UCH-1 (cell line): Measurements from ENCODE around the gene WNT8B.

DNA sequence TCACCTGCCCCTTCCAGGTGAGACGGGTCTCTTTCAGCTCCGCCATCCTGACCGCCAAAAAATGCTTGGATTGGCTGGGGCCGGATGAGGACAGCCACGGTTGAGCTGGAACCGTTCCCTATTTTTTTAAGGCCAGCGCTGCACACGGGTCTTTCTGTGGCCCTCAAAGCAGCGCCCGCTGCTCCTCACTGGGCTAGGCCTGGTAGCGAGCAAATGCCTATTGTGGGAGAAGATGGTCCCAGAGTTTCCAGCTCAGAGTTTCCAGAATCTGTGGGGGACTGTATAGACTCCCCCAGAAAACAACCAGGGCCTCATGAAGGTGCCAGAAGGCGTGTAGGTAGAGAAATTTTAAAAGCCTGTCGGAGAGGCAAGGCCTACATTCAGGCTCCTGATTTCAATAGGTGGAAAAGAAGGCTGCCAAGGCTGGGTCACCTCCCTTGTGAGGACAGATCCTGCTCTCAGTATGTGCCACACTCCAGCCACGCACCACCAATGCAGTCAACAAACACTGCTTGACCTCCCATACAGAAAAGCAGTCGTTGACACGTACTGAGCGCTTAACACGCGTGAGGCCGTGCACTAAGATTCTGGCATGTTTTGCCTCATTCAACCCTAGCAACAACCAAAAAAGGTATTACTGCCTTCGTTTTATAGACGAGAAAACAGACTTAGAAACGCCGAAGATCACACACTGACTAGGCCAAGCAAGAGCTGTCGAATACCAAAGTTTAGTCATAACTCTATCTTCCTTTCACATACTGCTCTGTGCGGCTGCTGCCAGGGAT, 1.1 kb upstream of the NKX2-3 start:
- RRBS, result no CpG with 5 or more reads among the region's 26 CpGs

- RRBS, result 6% methylated on average over 10 of the region's 27 CpGs
Observed at GRCh38 chr10:99659617-99660515, 557 bp downstream of the ENTPD7 start.

DNA sequence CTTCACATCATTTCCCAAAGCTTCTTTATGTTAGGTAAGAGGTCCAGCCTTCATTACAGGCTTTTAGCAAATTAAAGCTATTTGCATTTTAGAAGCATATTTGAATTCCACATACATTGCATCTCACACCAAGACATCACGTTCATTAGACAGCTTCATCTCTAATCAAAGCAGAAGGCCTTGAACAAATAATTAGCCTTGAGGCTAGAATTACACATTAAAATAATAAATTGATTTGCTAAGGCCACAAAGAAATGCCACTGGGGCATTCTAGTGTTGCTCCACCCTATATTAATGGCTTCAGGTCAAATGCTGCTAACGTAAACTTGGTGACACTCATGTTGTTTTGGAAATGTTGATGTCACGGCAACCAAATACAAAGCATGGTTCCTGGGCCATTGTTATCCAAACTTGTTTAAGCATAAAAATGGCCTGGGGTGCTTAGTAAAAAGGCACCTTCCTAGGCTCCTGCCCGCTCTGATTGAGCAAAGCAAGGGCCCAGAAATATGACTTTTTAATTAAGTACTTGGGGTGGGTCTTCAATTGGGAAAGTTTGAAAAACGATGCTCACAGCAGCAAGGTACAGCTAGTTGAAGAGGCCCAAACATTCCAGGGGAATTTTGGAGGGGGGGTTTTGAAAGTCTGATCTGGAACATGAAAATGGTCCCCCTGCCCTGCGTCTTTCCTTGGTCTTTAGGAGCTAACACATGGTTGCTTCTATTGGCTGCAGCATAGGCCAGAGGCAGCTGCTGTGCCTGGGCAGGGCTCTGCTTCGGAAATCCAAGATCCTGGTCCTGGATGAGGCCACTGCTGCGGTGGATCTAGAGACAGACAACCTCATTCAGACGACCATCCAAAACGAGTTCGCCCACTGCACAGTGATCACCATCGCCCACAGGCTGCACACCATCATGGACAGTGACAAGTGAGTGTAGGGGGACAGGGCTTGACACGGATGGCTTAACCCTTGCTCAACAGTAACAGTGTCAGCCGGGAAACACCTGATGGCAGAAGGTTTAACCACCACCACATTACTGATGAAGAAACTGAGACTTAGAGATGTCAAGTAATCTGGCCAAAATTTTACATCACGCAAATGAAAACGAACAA, 67.8 kb downstream of the ABCC2 start:
- RRBS, result no CpG with 5 or more reads among the region's 16 CpGs

DNA sequence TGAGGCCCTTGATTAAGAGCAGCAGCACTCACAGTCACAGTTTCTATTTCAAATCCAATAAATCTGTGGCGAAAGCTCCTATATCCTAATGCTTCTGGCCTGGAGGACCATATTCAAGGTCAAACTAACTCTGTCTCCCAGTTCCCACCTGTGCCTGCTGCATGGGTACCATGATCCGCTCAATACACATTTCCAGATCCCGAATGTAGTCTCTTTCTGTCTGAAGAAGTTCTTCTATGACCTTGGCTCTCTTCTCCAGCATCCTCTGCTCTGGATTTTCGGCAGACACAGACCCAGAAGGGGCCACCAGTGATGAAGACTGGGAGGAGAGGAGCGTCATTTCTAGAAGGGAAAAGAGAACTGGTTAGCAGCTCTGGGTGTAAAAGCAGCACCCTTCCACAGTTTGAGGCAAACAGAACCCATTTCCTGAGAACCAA, 100.9 kb downstream of the DNMBP start:
- RRBS, result no CpG with 5 or more reads among the region's 5 CpGs

- RRBS, result no CpG with 5 or more reads among the region's 6 CpGs
Observed at GRCh38 chr10:100100613-100101243, 19.1 kb upstream of the CPN1 start.

DNA sequence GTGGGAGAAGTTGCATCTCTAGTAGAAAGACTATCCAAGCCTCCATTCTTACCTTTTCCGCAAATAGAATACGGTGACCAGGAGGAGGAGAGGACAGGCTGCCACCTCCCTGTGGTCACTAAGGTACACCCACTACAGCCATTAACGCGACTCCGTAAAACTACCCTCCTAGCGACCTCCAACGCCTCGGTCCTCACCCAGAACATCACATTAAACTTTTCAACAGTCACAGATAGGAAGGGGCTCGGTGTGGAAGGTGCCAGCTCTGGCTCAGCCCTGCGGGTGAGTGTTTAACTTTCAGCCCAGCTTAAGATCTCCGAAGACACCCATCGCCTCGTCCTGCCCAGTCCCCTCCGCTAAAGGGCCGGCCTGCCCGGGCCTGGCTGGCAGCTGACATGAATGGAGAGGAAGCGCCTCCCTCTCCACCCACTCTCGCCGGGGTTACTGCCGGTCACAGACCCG, 25.9 kb downstream of the SCD start:
- RRBS, result 8% methylated on average over 5 of the region's 21 CpGs

DNA sequence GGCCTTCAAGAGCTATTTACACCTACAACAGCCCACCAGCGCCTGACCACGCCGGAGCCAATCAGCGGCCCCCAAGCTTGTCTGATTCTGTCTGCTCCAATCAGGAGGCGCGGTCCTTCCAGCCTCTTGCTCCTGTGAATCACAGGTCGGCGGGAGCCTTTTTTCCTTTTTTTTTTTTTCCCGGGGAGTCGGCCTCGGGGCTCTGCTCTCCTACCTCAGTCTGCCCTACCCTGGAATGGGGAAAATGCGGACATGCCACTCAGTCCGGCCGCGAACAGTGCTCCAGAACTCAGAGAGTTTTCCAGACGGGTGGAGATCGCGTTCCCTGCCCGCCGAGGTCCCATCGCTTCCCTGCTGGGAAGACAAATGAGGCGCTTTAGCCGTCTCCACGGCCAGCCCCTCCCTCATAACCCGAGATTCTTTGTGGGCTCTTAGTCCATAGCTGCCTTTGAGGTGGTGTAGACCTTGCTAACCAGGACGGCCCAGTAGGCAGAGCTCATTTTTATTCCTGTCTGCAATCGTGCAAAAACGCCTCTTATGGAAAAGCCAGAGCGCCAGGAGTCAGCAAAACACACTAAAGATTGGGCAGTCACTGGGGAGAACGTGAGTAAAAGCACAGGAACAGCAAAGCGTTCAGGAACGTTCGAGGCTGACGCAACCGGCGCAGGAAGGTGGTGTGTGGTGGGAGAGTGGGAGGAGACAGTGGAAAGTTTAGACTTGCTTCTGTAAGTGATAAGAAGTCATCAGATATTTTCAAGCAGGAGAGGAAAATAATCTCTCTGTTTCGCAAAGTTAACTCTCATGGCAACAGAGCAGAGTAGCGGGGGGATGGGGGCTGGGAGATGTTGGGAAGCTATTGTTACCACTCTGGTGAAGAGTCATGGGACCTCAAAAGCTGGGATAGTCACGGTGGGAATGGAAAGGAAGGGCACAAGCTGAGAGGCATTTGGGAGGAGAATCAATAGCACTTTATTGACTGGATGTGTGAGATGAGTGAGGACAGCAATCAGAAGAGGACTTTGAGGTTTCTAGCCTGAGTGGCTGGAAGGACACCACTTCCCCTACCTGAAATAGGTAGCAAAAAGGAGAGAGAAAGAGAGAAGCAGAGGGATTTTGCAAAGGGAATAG, 26.7 kb downstream of the SCD start:
- RRBS, result 7% methylated on average over 8 of the region's 39 CpGs

DNA sequence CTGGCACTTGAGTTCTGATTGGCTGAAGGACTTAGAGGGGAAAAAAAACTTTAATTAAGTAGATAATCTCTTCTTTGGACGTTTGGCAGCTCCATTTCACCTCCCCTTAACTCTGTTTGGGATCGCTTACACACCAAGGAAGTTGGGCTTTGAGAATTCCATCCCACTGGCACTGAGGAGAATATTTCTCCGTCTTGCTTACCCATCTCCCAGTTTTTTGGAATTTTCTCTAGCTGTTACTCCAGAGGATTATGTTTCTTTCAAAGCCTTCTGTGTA, at the start of gene WNT8B:
WNT8B (plus strand) TSS at position 92 of the 277 bp plus-strand sequence.
- RRBS, result no CpG with 5 or more reads among the region's 3 CpGs

DNA sequence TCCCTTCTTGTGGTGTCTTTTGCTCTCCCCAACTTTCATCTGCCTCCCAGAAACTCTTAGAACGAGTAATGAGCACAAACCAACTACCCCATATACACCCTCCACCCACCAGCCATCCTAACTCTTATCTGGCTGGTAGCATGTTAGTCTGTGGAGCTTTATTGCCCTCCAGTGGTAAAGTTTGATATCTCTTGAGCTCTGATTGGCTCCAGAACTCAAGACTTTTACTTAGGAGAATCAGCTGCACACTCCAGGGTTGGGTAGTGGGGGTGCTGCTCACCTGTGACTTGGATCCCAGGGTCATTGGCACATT, 11.0 kb downstream of the SEC31B start:
- RRBS, result no CpG with 5 or more reads among the region's 1 CpG

DNA sequence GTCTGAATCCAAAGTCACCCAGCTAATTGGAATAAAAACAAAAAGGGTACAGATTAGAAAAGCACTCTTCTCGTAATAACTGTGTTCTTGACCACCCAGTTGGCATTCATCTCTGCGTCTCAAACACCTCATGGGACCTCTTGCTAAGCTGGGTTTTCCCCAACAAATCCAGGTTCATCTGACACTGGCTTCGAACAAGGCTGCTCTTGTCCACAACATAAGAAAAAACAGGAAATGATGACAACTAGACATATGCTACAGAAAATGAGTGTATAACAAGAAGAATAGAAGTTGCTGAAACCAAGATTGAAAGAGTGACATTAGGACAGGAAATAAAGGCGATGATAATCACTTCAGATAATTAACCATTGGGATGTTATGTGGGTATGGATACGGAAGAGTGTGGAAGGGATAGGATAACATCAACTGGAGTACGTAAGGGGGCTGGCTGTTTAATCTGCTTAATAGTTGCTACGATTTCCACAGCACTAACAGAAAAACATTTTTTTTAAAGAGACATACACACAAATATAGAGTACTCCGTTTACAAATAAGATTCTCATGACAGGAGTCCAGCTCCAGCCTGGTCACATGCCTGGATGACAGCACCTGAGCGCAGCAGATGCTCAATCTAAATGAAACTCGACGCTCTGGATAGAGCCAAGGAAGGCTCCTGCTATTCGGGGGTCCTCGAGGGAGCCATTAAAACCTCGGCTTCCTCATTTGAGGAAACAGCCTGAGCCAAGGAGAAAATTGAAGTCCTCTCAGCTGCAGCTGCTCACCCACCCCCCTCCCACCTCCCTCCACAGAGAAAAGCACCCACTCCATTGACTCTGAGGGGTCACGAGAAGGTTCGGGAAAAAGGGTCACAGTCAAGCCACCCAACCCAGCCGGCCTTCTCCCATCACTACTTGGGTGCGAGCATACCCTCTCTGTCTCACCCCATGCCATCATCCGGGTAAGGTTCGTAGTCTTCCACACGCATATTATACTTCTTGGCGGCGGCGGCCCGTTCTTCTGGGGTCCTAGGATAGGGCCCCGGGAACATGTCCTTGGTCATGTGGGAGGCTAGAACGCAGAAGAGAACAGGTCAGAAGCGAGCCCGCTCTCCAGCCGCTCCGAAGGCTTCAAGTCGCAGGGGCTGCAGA, 858 bp downstream of the NDUFB8 start:
- RRBS, result 4% methylated on average over 8 of the region's 32 CpGs

DNA sequence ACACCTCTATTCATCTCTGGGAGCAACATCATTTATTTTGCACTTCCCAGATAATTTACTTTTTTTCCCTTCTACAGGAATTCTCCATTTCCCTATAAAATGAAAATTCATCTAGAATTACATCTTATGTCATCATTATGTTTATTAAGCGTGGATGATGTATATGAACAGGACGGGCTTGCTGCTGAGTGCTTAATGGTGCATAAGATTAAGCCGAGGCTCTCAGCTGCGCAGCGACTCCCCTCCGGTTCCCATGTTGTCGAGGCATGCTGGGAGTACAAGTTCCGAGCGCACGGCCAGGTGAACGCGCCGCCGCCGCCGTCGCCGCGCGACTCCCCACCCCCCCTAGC, 91.0 kb upstream of the PAX2 start:
- RRBS, result no CpG with 5 or more reads among the region's 20 CpGs

DNA sequence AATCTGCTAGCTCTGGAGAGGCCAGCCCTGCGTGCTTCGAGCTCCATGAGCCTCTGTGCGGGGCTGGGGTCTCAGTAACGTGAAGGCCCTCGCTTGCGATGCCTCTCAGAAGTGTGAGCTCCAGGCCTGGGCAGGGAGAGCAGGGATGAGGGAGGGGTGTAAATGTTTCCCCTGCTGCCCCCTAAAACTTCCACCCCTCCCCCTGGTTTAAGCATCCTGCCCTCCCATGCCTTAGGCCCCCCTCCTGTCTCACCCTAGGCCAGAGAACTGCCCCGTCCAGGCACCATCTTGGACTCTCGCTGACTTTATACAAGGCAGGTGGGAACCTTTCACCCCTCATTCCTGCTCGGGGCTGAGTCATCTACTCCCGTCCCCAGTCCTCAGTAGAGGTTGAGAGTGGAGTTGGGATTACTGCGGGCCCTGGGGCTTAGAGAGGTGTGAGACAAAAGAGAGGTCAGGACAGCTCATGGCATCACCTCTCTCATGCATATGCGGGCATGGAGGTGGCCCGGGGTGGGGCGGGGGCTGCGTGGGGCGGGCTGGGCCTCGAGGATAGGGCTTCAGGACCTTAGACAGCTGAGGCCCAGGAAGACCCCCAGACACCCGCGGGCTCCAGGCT, 561 bp downstream of the PDZD7 start:
- RRBS, result no CpG with 5 or more reads among the region's 19 CpGs

DNA sequence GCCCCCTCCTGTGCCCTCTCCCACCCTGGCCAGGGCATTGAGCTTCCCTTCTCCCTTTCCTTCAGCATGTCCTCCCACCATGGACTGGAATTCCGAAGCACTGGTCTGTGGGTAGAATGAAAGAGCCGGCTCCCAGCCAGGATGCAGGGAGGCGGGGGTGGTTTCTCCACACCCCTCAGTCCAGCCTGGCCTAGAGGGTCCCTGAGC, 32.1 kb downstream of the KAZALD1 start:
- RRBS, result no CpG with 5 or more reads among the region's 3 CpGs

DNA sequence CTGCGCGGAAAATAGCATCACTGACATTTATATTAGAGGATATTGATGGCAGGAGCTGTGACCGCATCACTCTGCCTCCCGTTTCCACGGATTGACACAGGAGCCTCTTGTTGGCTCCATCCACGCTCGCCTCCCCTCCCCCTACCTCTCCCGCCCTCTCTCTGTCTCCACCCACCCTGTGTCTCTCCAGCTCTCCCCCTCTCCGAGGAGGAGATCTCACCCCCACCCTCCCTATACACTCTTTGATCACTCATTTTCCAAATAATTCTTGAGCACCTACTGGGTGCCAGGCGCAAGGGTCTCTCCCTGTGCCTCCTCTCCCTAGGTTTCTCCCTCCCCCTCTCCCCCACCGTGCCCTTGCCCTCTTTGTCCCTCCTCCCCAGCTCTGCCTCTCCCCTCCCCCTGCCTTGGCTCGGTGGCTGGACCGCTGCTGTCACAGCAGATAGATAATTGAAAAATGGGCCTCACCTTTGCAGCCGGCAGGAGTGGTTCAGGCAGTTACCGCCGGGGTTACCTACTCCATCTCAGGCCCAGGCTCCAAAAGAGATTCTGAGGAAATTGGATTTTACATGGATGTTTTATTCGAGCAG, 61.0 kb upstream of the BTRC start:
- RRBS, result no CpG with 5 or more reads among the region's 17 CpGs

DNA sequence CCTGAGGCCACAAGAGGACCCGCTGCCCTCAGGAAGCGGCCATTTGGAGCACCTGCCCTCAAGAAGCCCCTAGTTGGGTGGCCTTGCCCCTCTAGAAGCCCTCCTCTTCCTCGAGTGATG, 262 bp upstream of the FBXW4 start:
- RRBS, result no CpG with 5 or more reads among the region's 3 CpGs

GRCh38 chr10:101816927-101817932, 1.0 kb downstream of the OGA start:
- RRBS, result no CpG with 5 or more reads among the region's 43 CpGs

DNA sequence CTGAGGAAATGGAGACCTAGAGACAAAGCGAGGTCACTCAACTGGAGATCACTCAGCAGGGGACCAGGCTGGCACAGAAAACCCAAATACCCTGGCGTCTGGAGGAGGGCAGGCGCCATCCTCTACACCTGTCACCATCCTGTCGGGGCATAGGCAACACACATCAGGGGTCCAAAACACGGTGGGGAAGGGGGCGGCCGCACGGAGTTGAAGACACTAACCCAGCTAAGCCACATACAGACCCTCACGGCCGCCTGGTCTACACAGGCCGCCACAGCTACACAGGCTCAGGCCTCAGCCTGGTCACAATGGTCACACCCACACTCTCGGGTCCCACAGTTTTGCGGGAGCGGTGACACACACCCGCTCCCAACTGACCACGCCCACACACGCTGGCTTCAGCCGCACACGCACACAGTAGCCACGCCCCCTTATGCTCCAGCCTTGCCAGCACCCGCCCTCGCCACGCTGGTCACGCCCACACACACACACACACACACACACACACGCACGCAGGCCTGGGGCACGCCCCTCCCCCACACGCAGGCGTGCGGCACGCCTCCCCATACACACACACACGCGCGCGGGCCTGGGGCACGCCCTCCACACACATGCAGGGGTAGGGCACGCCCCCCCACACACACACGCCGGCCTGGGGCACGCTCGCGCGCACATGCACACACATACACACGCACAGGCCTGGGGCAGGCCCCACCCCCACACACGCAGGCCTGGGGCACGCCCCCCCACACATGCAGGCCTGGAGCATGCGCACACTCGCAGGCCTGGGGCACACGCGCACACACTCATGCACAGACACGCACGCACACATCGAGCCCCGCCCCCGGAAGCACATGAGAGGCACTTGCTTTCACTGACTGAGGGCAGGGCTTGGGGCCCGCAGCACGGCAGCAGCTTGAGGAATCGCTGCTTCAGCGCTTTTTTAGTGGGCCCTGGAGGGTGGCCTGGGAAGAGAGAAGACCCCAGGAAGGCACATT, 12.3 kb upstream of the OGA start:
- RRBS, result no CpG with 5 or more reads among the region's 59 CpGs

DNA sequence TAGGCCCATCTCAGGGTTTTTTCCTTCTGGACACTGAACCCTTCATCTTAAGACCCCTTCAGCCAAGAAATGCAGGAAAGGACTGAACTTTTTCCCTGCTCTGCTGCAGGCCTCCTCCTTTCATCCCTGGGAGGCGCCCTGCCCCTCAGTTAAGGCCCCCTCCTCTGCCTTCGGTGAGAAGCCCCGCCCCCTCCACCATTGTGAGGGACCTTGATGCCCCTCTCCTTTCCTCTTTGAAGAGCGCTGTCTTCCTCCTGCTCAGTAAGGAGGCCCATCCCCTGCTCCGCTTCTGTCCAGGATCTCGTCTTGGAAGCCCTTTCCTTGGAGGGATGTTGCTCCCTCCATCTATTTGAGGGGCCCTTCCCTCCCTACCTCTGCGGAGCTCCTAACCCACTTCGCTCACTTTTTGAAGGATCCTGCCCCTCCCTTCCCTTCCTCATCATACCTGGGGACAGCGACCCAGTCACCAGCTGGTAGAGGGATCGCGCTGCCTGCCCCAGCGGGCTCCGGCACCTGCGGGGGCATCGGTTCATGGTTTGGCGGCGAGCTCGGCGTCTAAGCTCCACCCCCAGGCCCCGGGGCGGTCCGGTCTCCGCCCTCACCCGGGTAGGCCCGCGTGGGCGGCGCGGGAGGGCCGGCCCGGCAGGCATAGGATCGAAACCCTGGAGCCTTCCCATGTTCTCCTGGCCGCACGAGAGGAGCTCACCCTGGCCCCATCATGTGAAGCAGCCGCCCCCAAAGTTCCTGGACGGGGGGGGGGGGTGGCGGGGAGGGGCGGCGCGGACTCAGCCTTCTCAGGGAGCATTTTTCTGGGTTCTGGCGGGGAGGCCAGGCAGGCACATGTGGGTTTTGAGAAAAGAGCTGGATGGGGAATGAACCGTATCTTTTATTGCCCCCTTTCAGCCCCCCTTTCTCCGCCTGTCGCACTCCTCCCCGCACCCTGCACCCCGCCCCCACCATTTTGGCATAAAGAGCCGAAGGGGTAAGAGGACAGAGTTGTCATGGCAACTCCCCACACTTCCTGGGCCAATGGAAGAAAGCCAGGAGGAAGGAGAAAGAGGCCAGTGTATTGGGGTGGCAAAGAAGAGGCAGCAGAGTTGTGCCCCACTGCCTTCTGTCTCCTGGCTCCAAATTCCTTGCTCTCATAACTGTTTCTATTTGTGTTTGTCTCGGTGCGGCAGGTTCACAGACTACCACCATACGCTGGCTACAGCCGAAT, 3.9 kb downstream of the KCNIP2 start:
- RRBS, result 11% methylated on average over 8 of the region's 51 CpGs

DNA sequence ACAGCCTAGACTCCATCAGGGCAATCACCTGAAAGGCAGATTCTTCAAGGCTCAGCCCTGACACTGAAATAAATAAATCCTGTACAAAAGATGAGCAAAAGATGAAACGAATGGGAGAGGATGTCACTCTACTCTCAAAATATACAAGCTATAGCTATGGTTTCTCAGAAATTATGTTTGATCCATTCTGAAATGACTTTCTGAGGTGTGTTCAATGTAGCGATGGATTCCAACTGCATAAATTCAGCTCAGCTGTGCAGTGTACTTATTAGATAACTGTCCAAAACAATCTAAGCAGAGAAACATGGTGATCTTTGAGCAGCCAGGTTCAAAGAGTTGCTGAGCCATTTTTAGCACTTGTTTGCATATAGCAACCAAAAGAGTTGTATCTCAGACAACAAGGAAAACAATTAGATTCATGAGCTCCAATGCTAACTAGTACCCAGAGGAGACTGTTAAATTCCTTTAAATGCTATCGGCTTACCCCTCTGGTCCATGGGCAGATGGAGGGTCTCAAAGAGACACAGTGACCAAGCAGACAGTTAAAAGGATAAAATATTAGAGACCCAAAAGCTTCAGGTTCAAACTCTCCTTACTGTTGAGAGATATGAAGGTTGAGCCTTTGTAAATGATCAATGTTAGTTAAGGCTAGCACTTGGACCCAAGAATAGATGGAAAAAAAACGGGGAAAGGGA, 15.9 kb upstream of the KCNIP2 start:
- RRBS, result no CpG with 5 or more reads among the region's 4 CpGs

- RRBS, result no CpG with 5 or more reads among the region's 8 CpGs
Observed at GRCh38 chr10:101903604-101904312, 60.2 kb upstream of the KCNIP2 start.